ENCODE results near the genes SOX14 and CLDN18.

DNA sequence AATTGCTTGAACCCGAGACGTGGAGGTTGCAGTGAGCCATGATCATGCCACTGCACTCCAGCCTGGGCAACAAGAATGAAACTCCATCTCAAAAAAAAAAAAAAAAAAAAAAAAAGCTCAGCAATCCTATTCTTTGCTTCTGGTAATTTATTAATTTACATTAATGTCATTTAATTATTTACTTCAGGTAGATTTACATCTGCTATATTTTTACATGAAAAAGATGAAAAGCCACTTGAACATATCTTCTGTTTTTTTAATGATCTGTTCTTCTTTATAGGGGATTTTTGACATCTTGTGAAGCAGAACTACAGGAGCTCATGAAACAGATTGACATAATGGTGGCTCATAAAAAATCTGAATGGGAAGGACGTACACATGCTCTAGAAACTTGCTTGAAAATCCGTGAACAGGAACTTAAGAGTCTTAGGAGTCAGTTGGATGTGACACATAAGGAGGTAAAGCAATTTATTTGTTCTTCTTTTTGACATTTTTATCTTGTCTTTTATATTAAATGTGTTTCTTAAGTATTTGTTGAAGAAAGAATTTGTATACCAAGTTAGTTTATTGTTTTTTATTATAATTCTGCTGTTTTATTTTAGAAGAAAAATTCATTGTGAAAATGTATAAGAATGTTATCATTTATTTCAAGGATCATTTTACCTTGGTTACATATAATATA, 21.1 kb downstream of the CEP63 start:
- PRO-cap = no peak

DNA sequence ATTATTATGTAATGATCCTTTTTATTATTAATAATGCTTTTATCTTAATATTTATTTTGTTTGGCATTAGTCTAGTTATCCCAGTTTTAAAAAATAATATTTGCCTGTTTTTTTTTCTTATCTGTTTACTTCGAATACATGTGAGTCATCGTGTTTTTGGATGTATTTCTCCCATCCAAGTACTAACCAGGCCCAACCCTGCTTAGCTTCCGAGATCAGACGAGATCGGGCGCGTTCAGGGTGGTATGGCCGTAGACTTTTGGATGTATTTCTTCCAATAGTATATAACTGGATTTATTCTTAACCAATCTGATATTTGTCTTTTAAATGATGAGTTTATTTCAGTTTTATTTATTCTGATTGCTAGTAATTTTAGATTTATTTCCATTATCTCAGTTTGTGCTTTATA, 11.8 kb upstream of the EPHB1 start:
- PRO-cap = no peak

DNA sequence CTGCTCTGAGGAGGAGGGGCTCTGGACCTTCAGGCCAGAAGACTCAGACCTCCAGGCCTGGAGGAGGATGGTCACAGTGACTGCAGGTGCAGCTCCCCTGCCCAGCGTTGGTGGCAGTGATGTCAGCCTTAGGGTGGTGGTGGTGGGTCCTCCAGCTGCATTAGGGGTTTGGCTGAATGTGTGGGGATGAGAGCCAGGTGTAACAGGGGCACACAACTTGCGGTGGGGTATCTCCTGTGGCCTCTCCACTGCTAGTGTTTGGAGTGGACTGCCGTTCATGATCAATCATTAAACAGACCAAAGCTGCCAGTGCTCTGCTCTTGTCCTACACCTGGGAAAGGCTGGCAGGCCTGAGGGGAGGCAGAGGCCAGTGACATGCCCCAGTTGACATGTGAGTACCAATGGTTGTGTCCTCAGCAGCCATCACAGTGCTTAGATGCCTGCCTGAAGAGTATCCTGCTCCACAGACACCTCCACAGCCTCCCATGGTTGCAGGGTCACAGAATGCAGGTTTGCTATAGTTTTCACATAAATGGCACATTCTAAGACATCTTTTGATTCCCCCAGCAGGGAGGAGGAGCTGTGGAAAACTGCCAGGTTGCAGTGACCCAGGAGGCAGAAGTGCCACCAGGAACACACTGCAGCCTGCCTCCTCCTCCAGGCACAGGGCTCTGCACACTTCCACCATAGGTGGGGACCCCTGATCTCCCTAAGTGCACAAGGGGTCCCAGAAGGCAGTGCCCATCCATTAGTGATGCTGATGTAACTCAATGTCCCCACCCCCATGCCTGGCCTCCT, 348.4 kb downstream of the EPHB1 start:
- PRO-cap = no peak

DNA sequence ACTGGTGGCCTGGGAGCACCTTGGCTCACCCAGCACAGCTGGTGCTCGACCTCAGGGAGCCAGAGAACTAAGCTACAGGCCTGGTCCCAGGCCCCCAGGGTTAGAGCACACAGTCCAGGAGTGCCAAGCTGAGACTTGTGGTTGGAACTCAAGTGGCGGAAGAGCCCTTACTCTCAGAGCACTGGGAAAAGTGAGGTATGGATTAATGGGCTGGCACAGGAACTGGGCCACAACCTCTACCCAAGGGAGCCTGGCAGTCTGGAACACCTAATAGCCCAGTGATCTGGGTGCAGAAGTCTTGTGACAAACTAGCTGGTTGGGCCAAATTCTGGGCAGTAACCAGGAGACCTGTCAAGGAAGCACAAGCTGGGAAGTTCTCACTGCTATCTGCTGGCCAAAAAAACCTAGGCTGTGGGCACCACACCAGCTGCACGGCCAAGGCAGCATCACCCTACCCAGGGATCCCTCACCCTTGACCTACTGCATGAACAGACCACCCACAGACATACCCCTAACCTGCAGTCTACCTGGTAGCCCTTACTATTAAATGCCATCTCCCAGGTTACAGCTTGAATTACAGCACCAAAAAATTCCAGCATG, 79.8 kb downstream of the PPP2R3A start:
- PRO-cap = no peak

- PRO-cap = no peak
These were observed 5.4 kb downstream of the PCCB start for GRCh38 chr3:136255465-136256033.

- PRO-cap = no peak
These were observed 154.0 kb downstream of the PCCB start for GRCh38 chr3:136403865-136404862.

DNA sequence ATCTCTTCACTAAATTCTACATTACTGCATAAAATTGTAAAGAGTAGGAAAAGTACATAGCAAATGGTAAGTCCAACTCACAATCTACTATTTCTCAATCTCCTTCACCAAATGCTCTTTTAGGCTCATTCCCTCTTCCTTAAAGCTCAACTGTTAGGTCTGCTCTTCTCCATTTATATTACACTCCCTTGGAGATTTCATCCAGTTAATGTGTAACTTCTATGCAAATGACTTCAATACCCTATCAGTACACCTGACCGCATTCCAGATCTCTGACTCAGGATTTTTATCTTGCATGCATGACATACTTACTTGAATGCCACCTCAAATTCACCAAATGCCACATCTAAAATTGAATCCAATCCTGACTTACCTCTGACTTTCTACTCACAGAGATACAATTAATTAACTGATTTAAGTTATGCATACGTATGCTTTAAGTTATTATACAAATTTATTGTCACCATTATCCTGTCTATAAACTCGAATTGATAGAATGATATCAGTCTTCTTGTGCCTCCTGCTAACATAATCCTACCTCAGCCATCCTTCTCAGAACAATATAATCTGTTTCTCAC, 127.0 kb downstream of the STAG1 start:
- PRO-cap = no peak

DNA sequence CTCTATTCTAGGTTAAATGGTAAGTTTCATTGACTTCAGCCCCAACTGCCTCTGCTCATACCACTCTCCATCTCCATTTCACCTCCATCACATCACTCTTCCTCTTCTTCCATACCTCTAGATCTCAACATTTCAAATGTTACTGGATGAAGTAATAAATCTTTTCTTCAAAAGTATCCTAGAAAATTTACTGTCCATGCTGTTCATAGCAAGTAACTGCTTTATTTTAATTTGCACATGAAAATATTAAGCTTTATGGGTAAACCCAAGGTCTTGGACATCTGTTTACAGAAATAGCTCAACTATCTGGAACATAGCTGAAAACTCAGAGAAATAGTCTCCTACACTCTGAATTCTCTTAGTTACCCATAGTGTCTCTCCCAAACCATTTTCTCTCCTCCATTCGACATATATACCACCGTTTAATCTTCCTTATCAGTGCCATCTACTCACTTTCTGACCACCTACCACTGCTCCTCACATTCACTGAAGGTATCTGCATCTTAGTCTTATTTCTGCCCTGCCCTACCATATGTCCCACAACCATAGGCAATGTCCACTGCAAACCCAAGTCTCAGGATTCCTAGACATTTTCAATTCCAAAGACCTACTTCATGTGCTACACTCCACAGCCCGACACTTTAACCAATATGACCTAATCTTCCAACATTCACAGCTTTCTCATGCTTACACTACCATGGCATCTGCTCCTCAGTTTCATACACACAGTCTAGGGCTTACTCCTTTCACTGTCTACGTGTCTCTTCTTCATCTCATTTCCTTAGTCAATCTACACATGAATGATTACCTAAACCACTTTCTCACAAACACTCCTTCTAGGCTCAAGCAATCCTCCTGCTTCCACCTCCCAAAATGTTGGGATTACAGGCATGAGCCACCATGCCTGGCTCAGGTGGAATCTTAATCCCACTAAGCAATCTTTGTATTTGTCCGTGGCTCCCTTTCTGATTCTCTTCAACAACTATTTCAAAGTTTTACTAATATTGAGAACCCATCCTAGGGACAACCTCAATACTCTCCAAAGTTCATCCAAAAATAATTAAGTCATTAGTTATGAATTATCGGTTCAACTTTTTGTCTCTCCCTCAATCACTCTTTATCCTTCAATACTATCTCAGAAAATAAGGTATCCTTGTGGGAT, 106.4 kb downstream of the STAG1 start:
- PRO-cap = no peak

- PRO-cap = no peak
These were observed 40.0 kb downstream of the STAG1 start for GRCh38 chr3:136712172-136712578.

- PRO-cap = no peak
These were observed 3.6 kb upstream of the NCK1 start for GRCh38 chr3:136858467-136858806.

DNA sequence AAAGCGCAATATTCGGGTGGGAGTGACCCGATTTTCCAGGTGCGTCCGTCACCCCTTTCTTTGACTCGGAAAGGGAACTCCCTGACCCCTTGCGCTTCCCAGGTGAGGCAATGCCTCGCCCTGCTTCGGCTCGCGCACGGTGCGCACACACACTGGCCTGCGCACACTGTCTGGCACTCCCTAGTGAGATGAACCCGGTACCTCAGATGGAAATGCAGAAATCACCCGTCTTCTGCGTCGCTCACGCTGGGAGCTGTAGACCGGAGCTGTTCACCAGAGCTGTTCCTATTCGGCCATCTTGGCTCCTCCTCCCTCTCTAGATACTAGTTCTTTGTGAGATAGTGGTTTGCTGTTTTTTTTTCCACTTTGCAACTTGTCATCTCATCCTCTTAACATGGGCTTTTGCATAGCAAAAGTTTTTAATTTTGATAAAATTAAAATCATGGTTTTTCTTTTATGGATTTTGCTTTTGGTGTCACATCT, 11.7 kb downstream of the IL20RB start:
- PRO-cap = unidirectional peak, minus-strand start at position 300 of the sequence

DNA sequence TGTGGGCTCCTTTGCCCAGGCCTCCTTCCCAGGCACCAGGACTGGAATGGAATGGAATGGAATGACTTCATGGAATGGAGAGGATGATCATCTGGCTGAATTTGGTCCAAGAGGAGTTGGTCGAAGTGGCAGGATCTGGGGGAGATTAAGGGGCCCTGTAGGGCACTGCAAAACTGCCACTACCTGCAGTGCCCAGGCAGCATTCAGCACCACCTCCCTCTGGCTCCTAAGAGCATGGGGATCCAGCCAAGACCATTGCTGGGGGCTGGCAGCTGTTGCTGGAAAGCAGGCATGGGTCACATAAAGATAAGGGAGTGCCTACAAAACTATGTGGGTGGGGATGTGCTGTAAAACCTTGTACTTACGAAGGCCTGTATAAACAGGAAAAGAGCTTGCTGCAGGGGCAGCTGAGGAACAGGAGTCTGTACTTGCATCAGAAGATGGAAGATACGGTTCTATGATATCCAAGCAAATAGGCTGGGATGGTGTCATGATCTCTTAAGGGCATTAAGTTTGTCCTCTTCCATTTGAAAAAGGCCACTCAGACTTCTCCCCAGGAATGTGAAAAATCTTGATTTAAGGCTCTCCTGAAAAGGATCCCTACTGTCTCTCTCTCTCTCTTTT, 27.0 kb downstream of the IL20RB start:
- PRO-cap = no peak

- PRO-cap = bidirectional peak, plus-strand start at chr3:137764315, minus-strand start at chr3:137764123
These were observed at the start of gene SOX14 for GRCh38 chr3:137763885-137764416. TSS of gene SOX14 (plus strand) at chr3:137764315.

- PRO-cap = no peak
These were observed at the start of gene CLDN18 for GRCh38 chr3:138009649-138010544. TSS of gene CLDN18 (plus strand) at chr3:138010165.

- PRO-cap = no peak
These were observed 61.1 kb downstream of the ARMC8 start for GRCh38 chr3:138248244-138248572.

GRCh38 chr3:138261473-138262259, 68.0 kb downstream of the NME9 start:
- PRO-cap = no peak

- PRO-cap = no peak
These were observed 1.2 kb downstream of the MRAS start for GRCh38 chr3:138349574-138349909.

GRCh38 chr3:138349921-138350816, 1.8 kb downstream of the MRAS start:
- PRO-cap = no peak

DNA sequence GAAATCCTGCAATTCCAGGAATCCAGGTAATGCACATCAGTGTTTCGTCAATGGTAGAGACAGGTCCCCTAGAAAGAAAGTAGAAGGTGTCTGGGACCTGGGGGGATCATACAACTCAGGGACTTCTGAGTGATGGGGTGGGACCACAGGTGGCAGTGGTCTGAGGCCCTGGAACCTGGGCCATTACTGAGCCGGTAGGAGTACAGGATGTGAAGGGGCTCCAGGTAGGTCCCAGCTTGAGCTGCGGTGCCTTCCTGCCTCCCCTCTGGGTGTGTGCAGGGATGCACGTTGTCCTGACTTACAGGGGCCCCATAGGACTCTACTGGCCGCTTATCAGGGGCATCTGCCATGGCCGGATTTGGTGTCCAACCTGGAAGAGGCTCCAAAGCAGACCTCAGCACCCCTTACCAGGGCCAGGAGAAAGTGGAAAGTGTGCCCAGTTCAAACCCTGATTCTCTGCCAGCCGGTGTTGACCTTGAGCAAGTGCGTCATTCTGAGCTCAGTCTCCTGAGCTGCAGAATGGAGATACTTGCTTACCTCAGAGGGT, 35.6 kb upstream of the ESYT3 start:
- PRO-cap = no peak

DNA sequence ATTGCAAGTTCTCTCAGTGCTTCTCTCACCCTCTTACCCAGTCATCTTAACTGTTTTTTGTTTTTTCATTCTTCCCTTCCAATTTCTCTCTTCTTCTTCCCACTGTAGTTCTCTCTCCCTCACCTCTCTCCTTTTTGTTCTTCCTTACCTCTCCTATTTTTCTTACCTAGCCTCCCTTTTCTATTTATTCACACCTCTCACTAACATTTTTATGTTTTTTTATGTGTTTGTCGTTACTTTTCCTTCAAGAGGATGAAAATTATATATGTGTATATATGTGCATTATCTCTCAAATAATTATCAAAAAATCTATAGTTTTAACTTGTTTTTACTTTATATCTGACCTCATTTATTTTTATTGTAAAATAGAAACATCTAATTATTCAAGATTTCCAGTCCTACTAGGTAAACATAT, 58.3 kb downstream of the CEP70 start:
- PRO-cap = no peak

Measured in type B pancreatic cell (in vitro differentiated cells).